ENCODE results near the genes RSL24D1 and CGNL1.

- PRO-cap: no peak
Measured at GRCh38 chr15:52786479-52787571, 3.3 kb downstream of the ONECUT1 start.

DNA sequence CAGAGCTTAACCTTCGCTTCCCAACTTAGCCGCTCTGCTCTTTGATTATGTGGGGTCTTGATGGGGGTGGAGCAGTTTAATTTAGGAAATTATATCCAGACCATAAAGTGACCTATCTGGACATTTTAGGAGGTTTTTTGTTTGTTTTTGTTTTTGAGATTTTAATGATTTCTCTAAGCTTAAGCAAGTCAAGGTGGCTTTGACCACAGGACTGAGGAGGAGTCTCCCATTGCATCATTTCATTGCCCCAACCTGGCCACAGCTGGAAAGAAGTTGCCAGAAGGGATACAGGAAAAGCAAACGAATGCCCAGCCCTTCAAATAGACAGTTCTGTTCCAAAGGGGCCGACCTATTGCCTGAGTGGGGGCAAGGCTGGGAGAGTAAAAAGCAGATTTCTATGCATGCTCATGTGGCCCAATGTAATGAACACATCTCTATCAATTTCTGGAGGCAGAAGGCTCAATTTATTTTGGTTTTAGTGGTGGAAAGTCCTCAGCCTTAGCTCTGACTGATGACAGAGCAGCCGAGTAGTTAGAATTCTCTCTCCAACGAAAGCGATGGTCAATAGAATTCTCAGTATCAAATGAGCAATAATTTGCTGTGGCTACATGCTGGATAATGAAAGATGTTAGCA lies 12.0 kb upstream of the ONECUT1 start:
- PRO-cap: no peak

DNA sequence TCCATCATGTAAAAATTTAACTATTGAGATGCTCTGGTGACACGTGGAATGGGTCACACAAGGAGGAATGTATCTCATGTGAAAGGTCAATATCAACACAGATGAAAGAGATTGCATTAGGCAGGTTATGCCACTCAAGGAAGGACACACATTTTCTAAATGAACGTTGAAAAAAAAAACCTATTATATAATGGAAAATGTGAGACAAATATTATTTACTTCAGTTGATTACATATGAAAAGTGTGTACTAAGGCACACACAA lies 304.2 kb downstream of the WDR72 start:
- PRO-cap: no peak

DNA sequence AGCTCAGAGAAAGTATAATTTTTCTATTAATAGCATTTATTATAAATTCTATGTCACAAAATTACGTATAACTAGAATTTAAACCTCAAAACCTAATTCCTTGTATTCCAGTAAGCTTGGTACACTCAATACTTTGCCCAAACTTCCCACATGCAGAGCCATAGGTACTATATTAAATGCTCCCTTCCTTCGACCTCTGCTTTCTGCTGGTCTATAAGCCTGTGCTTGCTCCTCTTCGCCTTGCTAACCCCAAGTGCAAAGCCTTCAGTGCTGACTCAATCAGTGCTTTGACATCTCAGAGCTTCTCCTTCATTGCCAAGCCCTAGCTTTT lies 379.1 kb downstream of the RSL24D1 start:
- PRO-cap: no peak

DNA sequence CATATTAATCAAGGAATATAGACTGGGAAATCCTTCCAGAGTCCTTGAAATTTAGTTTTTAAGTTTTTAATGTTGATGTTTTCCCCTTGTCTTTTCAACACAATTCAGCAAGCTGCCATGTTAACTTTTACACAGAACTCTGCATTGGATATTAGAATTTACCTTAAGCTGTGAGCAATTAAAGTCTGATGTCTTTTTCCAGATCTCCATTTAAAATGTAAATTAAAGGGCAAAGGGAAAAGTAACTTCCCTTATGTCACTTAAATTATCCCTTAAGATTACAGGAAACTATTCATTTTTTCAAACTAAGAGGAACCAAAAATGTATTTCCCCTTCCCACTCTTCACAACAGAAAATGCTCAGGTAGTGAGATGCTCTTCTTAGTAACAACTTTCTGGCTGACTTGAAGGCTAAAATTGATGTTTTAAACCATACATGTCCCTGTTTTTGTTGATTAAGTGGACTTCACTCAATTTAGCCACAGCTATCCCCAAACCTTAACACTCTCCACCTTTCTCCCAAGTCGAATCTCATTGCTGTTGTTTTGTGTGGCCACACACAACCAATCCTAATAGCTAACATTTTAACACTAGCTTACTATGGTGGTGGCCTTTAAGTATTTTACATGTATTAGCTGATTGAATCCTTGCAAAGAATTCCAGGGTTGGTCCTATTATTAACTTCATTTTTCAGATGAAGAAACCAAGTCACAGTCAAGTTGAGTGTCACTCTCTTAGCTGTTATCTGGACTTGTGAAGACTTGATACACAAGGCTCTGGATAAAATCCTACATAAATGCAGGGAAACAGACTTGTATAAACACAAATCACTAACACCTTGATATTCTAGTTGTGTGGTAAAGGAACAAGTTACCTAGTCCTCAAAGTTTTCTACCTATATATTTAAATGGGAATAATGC lies 17.5 kb downstream of the RSL24D1 start:
- PRO-cap: no peak

DNA sequence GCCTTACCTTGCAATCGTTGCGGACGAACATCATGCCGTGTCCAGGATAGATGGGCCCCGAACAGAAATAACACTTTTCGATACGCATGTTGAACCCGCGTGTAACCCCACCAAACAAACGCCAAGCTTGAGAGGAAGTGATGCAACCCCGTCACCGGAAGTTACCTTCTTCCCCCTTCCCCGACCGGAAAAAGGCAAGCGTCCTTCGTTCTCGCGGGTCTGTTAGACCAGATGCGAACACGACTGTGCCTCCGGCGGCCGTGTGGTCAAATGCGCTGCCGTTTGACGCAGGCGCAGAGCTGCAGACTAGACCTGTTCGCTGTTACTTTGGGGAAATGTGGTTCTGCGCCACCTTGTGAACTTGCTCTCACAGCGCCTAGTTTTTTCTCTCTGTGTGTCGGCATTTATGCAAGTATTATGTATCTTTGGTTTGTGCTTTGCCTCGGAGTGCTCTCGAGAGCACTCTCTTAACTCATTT lies at the start of gene RSL24D1:
Gene RSL24D1, minus strand, starts transcription at position 139 of the 478 bp plus-strand sequence.
- PRO-cap: bidirectional peak, plus-strand start at position 230 of the sequence, minus-strand start at position 129 of the sequence

DNA sequence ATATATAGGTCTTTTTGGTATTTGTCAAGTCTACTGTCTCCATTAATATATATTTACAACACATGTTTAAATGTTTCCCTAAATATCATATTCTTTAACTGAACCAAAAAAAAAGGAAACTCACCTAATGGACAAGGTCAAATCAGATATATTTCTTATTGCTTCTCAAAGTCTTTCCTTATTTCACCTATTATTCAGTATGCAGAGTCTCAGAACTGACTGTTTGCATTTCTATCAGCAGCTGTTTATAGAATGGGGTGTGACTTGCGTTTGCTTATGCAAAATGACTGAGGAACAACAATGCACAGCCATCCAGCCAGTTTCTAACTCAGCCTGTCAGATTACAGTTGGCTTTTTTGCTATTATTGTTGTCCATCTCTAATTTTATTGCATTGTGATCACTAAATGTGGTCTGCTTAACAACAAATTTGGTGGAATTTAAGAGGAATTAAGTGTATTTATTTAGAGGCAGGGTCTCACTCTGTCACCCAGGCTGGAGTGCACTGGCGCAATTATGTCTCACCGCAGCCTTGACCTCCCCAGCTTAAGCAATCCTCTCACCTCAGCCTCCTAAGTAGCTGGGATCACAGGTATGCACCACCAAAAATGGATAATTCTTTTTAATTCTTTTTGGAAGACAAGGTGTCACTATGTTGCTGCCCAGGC lies 40.7 kb downstream of the RAB27A start:
- PRO-cap: no peak

GRCh38 chr15:55270653-55271642 lies 18.7 kb downstream of the RAB27A start:
- PRO-cap: no peak

DNA sequence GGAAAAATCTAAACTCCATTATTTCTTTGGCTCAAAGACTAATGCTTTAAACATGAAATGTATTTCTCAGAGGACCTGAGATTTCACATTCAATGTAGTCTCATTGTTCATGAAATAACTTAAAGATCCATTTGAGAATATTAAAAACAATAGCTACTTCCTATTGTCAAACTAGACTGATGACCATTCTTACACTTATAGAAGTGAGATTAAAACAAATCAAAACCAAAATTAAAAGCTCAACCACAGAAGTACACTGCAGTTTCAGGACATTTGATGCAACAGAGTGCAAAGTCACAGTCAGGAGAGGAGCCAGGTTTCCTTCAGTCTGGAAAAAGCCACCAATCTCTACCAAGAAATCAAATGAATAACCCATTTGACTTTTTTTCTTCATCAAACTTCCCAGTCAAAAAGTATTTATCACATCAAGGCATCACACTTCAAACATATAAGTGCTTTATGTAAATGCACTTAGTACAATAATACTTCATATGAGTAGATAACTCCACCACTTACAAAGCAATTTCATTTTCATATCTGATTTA lies 5.4 kb downstream of the CCPG1 start:
- PRO-cap: no peak

DNA sequence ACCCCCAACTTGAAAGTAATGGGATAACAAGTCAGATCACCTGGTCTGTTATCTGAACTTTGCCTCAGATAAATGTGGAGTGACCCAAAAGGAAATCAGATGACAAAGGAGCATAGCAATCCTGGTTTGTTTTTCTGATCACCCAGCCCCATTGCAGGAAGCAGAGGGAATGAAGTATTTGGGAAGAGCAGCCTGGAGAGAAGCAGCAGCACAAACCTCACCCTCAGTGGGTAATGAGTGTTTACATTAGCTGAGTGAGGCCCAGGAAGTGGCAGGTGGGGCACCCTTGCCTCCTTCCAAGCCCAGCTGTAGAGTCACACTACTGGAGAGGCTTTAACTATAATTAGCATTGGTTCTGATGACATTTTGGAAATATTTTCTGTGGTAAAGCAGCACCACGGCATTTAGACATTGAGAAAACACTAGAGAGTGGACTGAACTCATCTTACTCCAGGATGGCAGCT lies 48.9 kb upstream of the PRTG start:
- PRO-cap: no peak

- PRO-cap: no peak
Measured at GRCh38 chr15:56006893-56007325, 13.5 kb upstream of the NEDD4 start.

GRCh38 chr15:56089318-56090243 lies 96.2 kb upstream of the NEDD4 start:
- PRO-cap: no peak

GRCh38 chr15:56719169-56719597 lies 14.1 kb downstream of the ZNF280D start:
- PRO-cap: no peak

DNA sequence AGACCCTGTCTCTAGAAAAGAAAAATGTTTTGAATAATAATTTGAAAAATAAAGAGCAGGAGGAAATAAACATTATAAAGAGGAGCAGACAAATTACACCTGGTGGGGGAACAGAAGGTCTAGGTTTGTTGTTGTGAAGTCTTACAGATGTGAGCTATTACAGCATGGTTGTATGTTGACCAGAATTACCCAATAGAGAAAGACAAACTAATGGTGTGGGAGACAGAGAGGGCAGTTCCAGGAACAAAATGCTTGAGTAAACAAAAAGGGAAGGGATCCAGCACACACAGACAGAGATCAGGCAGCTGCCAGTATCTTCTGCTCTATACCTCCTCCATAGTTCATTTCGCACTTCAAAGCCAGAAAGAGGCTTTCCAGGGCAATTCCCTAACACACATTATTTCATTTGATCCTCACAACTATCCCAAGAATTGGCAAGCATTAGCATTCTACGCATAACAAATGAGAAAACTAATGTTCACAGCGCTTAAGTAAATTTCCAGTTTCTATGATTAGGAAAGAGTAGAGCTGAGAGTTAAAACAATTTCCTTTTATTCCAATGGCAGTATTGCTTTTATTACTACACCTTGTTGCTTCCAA lies 39.6 kb upstream of the ZNF280D start:
- PRO-cap: no peak

DNA sequence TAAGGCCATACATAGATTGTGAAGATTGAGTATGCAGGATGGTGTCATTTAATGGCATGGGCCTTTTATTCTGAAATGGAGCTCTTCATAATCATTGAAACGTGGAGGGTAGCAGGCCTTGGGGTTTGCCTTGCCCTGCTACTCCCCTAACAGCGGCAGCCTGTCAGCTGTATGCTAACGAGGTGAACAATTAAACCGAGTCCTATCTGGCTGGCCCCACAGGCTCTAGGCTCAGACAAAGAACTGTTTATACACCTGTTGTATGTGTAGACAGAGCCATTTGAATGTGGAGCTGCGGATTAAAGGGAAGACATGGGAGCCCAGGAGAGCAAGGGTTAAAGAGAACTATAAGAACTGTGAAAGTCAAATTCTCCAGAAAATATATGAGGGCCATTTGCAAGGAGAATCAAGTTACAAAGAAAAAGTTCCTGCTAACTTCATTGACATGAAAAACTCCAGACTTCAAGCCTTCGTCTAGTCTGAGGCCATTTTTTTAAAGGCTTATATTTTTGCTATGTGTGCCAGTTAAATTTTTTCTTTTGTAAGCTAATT lies 116.7 kb upstream of the CGNL1 start:
- PRO-cap: no peak

DNA sequence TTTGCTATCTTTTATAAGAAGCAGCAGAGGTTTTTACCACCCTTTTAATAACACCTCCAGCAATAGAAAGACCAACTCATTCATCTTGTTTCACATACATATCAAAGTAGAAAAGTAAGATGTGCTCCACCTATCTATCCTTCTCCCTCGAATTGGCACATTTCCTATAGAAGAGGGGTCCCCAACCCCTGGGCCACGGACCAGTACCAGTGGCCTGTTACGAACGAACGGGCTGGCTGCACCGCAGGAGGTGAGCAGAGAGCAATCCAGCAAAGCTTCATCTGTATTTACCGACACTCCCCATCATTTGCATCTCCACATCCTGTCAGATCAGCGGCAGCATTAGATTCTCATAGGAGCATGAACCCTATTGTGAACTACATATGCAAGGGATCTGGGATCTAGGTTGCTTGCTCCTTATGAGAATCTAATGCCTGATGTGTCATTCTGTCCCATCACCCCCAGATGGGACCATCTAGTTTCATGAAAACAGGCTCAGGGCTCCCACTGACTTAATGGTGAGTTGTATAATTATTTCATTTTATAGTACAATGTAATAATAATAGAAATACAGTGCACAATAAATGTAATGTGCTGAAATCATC lies 94.9 kb upstream of the CGNL1 start:
- PRO-cap: no peak

DNA sequence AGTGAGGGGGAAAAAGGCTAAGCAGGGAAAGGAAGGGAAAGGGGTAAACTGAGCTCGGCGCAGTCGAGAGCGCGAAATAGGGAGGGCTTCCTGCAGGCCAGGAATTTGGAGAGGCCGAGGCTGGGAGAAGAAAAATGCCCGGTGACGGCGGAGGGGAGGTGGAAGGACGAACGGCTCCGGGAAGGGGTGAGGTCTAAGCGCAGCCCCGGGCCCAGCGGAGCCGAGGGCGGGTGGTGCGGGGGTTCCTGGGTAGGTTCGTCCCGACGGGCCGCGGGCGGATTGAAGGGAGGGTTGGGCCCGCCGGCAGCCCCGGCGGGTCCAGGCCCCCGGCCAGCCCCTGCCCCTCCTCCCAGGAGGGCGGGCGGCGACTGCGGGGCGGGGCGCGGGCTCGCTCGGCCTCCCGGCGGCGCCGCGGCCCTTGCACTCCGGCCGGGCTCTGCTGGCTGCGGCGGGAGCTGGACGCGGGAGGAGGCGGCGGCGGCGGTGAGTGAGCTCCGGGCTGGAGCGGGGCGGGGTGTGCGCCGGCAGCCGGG lies at the start of gene CGNL1:
Gene CGNL1, plus strand, starts transcription at position 421 of the 533 bp plus-strand sequence.
- PRO-cap: bidirectional peak, plus-strand start at position 446 of the sequence, minus-strand start at position 281 of the sequence

GRCh38 chr15:57416912-57417217 lies 40.6 kb downstream of the CGNL1 start:
- PRO-cap: no peak

- PRO-cap: no peak
Measured at GRCh38 chr15:57432012-57432693, 55.8 kb downstream of the CGNL1 start.

GRCh38 chr15:57451912-57452538 lies 75.7 kb downstream of the CGNL1 start:
- PRO-cap: no peak

Measured in penis (tissue), 1 donor.